Hair follicular keratinocyte (primary cell): ENCODE results near the genes LPAR1 and ZFP37.

DNA sequence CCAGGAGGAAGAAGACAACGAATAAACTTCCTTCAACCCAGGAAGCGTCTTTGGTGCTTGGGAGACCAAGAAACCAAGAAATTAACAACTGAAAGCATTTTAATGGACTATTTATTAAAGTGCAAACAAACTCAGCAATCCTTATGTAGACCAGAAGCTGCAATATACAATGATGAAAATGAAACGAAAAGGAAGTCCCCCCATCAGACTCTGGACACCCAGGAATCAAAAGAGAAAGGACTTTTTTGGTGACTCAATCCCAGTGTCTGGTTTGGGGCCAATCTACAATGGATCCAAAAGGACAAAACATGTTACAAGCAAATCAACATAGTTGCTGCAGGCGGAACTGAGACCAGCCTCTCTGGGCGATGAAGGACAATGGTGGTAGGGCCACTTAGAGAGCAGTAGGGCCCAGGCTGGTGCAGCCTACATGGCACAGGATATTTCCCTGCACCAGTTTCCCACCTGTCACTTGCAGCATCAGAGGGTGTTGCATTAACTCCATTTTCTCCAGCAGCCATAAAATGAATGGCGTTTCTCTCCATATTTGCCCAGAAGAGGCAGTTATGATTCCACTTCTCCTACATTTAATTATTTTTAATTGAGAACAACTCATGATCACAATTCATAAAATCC, 39.4 kb downstream of the C9orf152 start:
- RAMPAGE, long total RNA = no peak

DNA sequence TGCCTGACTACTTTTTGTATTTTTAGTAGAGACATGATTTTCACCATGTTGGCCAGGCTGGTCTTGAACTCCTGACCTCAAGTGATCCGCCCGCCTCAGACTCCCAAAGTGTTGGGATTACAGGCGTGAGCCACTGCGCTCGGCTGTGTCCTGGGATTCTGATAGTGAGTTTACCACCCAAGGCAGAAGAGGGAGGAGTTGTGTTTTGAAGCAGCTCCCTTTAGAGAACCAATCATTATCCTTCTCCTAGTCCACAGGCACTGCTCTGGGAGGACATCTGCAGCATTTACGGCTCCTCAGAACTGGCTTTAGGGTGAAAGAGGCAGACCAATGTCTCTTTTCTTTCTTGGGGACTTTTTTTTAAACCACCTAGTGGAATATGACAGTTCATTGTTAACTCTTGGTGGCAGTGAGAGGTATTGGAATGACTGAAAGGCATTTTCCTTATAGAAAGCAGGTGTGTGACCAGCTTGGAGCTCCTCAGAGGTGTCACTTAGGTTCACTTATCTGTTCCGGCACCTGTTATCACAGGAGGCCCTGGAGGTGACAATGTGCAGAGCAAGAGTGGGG, 5.6 kb downstream of the C9orf152 start:
- RAMPAGE, long total RNA = no peak

DNA sequence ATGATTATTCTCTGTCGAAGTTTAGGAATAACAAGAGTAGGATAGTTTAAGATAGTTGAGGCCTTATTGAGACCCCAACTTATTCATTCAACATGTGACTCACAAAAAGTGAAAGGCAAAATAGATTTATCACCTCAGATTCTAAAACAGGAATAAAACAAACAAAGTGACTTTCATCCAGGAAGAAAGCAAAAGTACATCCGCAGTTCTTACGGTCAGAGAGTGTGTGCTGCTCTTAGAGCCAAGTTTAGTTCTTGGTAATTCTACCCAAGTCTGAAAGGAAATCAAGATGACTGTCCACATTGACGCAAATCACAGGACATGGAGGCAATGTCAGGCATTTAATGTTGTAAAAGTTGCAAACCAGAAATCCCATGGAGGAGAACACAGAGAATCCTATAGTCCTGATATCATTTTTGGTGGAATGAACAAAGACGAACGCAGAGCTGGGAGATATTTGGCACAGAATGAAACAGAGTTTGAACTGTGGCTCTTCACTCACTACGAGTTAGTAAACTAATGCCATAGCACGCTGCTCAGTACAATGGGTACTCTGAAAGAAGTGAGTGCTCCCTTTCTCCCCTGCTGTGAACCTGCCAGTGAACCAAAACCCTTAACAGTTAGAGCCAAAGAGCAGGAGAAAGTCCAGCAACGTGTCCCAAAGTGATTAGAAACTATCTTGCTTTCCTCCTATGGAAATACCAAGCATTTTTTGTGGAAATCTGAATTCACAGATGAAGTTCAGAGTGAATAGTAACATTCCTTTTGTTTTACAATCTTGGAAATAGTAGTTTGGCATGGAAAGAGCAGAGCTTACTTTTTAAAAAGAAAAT, 74.2 kb downstream of the MUSK start:
- RAMPAGE, long total RNA = no peak

- RAMPAGE, long total RNA = no peak
Measured at GRCh38 chr9:111037702-111038639, at the start of gene LPAR1. Gene LPAR1 (minus strand): TSS chr9:111038470.

GRCh38 chr9:111068696-111069265, 30.5 kb upstream of the LPAR1 start:
- RAMPAGE, long total RNA = no peak

DNA sequence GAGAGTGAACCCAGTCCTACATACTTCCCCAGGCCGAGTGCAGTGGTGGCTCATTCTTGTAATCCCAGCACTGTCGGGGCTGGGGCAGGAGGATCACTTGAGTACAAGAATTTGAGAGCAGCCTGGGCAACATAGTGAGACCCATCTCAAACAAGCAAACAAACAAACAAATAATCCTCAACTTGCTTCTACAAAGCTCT, 38.3 kb upstream of the LPAR1 start:
- RAMPAGE, long total RNA = no peak

DNA sequence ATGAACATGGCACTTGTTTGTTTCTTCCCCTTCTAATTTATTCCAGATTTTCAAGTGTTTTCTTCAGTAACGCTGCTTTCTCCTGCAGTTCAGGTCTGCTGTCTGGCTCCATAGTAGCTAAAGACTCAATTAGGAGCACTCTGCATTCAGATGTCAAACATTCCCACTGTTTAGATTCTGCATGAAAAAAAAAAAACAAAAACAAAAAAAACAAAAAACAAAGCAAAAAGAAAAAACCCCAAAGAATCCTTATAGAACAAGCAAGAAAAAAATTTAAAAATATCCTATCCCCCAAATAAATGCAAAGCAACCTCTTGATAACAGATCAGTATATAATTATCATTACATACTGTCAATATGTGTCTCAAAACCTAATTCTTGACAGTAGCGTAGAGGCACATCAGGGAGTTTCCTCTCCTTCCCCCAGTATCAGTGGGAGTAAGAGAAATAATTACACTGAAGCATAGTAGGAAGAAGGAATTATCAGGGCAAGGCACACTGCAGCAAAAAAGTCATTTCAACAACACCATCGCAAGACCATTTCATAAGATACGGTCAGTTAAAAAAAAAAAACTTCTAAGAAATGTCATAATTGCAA, 32.1 kb upstream of the OR2K2 start:
- RAMPAGE, long total RNA = no peak

GRCh38 chr9:111597904-111598603, 1.4 kb downstream of the PTGR1 start:
- RAMPAGE, long total RNA = no peak

DNA sequence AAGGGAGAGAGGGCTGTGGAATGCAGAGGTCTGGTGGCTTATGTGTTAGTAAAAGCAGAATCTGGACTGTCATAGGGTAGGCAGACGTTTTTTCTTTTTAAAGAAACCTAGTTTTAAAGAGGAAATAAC, 1.2 kb downstream of the GNG10 start:
- RAMPAGE, long total RNA = no peak

GRCh38 chr9:112334316-112335049, 1.1 kb upstream of the PTBP3 start:
- RAMPAGE, long total RNA = no peak

- RAMPAGE, long total RNA = no peak
Measured at GRCh38 chr9:112570671-112571027, 84.0 kb downstream of the KIAA1958 start.

- RAMPAGE, long total RNA = no peak
Measured at GRCh38 chr9:112751261-112752099, 920 bp downstream of the SNX30 start.

DNA sequence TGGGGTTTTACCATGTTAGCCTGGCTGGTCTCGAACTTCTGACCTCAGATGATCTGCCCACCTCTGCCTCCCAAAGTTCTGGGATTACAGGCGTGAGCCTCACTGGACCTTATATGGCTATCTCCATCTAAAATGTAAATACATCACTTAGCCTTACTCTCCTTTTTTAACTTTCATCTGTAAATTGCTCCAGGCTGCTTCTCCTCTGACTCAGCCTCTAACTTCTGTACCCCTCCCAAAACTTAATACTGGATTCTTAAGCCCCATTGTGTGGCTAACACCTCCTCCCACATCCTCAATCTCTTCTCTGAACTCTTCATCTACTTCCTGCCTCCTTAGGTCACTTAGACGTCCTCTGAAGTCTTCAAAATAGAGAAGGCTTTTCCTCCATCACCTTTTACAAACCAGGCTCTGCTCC, 4.0 kb downstream of the SNX30 start:
- RAMPAGE, long total RNA = no peak

DNA sequence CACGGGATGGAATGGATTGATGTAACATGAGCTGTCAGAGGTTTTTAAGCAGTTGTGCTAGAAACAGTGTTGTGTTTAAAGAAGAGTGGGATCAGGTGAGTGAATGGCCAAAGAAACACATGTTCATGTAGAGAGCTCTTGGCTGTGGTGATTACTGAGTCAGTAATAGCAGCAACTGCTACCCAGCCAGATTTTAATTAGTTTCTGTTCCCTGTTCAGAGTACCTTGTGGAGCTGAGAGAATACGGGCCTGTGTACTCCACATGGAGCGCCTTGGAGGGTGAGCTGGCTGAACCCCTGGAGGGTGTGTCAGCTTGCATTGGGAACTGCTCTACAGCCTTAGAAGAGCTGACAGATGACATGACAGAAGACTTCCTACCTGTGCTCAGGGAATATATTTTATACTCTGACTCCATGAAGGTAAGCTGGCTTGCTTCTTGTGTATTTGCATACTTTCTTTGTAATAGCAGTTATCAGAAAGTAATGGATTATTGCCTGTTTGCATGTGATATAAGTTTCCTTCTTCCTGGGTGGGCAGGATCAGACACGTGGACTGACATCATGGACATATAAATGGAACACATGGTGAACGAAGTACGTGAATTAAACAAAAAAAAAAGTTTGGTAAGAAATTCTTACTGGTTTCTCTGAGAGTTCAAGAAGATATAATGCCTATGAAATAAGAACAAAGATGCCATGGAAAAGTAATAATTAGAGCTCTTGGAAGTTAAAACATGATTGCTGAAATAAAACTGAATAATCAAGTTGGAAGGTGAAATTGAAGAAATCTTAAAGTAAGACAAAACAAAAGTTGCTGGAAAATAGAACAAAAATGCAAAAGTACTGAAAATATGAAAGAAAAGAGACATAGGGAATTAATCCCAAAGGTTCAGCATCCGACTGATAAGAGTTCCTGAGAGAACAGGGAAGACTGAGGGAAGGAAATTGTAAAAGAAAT, 52.1 kb downstream of the SLC46A2 start:
- RAMPAGE, long total RNA = no peak

DNA sequence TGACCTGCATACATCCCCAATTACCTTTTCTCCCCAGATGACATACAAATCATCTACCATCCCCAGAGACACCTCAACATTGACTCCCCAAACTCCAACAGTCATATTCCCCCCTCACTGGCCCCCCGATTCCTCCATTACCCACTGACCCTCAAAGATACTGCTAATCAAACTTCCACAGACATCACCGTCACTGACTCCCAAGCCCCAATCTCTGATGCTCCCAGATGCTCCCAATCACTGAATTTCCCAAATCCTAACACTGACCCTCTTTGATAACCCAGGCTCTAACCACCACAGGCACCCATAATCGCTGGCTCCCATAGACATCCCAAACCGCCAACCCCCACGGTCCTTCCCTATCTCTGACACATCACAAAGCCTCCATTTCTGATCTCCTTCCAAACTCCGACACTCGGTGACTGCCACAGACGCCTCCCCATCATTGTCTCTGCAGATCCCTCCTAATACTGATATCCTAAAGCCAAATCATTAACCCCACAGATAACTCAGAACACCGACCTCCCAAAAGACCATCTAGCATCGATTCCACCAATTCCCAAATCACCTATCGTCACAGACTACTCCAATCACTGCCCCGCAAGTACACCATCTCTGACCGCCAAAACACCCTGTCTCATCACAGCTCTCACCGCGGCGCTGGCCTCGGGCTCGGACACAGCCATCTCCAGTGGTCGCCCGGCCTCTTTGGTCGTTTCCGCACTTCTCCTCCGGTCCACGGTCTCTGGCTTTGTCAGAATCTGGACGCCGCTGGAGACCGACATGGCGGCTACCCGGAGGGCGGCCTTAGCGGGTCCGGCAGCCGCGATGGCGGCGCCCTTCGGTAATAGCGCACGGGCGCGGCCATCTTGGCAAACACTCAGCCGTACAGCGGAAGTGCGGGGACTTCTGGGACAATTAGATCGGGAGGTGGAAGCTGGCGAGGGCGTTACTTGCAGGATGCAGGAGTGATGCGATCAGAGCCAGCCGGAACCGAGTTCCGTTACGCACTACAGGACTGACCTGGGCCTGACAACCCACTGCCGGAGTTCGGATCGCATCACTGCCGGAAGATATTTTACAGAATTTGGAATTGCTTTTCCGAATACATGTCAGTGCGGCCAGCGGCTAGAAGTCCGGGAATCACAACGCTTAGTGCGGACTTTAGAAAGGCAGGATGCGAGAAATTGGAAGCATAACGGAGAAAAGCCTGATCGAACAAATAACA, at the start of gene ZFP37:
ZFP37 (minus strand) TSS at position 821 of the 1,228 bp plus-strand sequence.
- RAMPAGE, long total RNA = no peak

DNA sequence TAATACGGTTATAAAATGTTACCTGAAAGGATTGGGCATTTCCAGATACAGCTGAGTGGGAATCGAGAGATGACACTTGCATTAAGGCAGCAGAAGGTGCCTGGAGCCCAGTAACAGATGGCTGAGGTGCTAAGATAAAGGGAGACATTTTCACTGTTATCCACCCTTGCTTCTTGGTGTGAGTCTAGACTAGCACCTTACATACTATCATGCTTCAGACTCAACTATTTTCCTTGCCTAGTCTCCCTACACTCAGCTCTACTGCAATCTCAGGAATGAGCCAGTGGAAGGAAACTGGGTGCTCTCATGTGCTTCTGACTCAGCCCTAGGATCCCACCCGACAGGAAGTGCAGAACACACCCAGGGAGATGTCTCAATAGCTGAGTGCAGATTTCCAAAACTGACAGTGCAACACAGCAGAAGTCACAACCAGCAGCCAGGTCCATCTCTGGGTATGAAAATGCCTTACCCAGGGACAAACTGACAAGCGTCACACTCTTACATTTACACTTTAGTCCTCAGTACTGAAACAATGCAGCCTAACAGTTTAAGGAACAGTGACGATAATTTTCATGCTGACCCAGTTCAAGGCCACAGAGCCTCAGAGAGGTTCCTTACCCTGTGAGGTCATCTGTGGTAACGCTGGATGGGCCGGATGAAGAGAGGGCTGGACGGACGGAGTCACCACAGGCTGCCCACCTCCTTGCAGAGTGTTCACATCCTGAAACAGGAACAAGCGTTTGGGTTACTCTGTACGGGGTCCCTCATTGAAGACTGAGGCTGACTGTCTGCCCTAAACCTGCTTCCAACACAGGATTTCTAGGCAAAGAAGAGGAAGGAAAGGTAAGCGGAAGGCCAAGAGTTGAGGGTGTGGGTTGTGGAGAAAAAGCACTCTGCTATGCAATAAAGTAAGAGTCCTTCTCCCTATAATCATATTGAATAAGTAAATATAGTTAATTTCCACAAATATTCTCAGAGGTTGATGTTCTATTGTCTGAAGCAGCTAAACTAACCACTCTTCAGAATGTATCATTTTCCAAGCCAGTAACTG, 33.0 kb downstream of the FKBP15 start:
- RAMPAGE, long total RNA = no peak

DNA sequence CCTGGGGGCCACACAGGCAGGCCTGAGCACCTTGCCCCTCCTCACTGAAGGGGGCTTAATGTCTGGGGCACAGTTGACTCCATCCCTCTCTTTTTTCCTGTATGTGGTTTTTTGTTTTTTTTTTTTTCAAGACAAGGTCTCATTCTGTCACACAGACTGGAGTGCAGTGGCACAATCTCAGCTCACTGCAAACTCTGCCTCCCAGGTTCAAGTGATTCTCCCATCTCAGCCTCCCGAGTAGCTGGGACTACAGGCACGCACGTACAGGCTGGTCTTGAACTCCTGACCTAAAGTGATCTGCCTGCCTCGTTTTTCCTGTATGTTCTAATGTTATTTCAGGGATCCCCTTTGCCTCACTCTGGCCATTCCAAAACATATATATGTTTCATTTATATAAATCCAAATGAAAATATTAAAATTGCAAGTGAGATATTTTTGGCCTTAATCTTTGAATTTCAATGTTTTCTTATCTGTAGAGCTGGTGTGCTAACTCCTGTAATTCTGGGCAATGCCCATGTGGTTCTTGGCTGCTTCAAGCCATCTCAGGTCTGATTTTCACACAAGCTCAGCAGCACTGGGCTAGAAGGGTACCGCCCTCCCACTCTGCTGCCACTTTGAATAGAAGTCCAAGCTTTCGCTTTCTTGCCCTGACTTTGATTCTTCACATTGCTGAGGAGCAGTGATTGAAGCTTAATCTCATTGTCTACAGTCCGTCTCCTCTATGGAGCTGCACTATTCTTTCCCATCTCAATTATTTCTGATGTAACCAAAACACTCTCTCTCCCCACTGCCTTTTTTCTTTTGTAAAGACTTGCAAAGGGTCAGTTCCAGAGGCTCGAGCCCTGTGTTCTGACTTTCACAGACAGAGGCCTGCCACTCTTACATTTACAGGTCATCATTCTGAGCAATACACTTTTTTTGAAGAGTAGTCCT, 12.6 kb upstream of the RNF183 start:
- RAMPAGE, long total RNA = no peak

GRCh38 chr9:113398810-113399561, 2.1 kb downstream of the ALAD start:
- RAMPAGE, long total RNA = no peak

DNA sequence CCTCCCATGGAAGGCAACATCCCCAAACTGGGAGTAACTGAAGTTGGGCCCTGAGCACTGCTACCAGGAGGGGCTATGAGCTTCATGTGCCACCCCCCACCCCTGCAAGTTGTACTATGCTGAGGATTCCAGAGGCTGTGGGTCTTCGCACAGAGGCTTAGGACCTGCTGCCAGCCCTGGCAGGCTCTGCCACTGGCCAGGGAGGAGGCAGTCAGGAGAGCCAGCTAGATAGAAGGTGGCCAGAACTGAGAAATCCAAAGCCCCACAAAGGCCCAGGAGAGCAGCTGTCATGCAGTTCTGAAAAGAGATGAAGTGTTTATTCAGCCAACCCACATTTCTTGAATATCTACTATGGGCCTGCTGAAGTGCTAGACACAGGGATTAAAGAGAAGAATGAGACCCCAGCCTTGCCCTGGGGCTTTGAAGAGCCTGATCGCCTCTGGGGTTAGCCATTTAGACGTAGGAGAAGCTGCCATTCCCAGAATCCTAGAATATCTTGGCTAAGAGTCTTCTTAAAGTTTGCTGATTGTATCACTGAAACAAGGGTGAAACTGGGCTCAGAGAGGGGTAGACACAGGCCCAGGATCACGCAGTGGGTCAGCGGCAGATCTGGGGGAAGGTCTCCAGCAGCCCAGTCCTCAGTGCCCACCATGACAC, 1.3 kb downstream of the ALAD start:
- RAMPAGE, long total RNA = no peak

DNA sequence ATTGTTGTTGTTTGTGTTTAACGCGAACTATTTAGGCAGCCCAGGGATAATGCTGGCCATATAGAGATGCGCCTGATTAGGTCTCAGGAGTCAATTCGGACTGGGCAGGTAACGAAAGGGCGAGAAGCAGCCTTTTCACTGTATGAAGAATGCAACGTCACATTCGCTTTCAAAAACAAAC, 374 bp downstream of the C9orf43 start:
- RAMPAGE, long total RNA = no peak